ENCODE measurements around a stretch of chr14.

DNA sequence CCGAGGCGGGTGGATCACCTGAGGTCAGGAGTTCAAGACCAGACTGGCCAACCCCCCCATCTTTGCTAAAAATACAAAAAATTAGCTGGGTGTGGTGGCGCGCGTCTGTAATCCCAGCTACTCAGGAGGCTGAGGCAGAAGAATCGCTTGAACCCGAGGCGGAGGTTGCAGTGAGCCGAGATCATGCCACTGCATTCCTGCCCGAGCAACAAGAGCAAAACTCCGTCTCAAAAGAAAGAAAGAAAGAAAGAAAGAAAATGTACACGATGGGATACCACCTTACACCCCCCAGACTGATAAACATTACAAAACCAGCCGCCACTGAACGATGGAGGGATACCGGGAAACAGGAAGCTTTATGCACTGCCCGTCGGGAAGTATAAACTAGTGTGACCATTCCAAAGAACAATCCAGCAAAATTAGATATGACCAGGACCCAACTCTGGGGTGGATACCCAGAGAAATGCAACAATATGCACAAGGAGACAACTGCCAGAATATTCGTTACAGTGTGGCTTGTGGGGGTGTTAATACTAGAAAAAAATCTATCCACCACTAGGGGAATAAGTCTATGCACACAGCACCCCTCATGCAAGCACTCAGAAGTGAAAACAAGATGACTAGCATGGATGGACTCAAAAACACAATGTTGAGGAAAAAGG, 932 bp downstream of the ABCD4 start:
- PRO-cap: bidirectional peak, plus-strand start at position 602 of the sequence, minus-strand start at position 499 of the sequence

DNA sequence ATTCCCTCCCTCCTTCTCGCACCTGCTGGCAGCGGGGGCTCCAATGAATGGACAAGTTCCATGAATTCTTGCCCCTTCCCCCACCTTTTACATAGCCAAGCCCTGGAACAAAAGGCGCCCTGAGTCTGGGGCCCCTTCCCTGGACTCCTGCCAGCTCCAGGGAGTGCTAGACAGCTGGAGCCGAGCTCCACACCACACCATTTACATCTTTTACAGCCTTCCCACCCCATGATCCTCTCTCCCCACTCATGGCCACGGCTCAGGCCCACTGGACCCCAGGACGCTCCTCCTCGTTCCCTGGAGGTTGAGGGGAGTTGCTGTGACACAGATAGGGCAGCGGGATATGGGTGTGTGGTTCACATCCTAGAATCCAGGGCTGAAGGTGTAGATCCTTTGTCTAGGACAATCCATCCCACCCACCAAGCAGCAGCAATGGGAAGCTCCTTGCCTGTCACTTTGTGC, 21.7 kb upstream of the VRTN start:
- PRO-cap: no peak

DNA sequence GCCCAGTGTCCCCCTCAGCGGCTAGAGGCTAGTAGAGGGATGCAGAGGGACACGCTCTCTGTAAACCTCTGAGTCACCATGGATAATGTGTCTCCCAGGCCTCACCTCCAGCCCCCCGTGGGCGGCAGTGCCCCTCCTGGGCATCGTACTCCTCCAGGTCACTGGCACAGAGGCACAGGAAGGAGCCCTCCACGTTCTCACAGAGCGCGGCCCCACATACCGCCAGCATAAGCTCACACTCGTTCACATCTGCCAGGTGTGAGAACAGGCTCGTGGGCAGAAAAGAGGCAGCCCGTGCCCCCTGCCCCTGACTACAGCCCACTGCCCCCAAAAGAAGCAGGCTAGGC, 12.4 kb downstream of the ISCA2 start:
- PRO-cap: bidirectional peak, plus-strand start at position 228 of the sequence, minus-strand start at position 218 of the sequence

GRCh38 chr14:74571369-74572219, 40.4 kb downstream of the LTBP2 start:
- PRO-cap: no peak

GRCh38 chr14:74883753-74884542, 2.2 kb downstream of the DLST start:
- PRO-cap: no peak

DNA sequence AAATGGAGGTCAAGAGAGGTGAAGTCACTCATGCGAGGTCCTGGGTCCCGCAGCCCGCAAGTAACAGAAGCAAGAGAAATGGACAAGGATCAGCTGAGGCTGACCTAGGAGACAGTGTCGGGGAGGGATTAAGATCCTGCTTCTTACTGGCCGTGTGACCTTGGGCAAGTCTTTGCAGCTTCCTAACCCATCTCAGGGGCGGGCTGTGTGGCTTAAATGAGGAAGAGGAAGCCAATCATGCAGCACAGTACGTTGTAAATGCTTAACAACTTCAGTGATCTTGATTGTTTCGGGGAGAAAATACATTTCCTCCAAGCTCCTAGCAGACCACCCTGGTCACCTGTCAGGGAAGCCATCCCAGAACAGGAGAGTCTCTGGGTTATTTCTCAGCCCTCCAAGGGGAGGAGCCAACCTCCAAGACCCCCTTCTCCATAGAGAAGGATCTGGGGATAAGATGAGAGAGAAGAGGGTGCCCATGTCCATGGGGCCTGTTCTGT, 7.2 kb upstream of the PGF start:
- PRO-cap: no peak

DNA sequence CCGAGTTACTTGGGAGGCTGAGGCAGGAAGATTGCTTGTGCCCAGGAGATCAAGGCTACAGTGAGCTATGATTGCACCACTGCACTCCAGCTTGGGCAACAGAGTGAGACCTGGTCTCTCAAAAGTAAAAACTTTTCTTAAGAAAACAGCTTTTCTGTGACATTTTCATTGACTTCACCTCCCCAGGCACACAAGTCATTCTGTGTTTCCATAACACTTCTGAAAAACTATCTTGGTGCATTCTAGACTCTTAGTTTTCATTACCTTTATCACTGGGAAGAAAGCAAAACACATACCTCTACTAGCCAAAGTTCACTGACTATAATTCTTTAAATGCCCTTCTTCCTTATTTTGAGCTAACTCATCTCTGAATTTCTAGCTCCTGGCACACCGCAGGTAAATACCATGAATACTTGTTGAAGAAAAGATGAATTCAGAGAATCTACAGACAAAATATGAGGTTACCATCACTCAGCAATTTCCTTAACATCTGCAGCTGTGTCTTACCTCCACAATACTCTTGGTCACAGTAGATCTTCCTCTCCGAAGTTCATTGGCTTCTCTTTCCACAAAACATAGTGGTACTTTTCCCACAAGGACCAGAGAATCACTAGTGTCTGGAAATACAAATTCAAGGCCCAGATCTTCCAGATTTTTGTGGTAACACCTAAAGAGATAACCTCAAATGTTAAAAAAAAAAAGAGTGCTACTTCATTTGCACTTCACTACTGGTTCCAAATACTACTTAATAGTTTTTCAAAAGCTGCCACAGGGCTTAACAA, 21.0 kb downstream of the MLH3 start:
- PRO-cap: no peak

GRCh38 chr14:75234516-75234916, 44.1 kb upstream of the FOS start:
- PRO-cap: no peak

- PRO-cap: bidirectional peak, plus-strand start at chr14:75277255, minus-strand start at chr14:75277092
These were observed 1.9 kb upstream of the FOS start for GRCh38 chr14:75276662-75277182.

GRCh38 chr14:75279235-75279761, 670 bp downstream of the FOS start:
- PRO-cap: no peak

- PRO-cap: no peak
These were observed 6.7 kb downstream of the FOS start for GRCh38 chr14:75285393-75285752.

- PRO-cap: bidirectional peak, plus-strand start at chr14:75294404, minus-strand start at chr14:75294151; unidirectional peak, minus-strand start at chr14:75294906
These were observed 15.8 kb downstream of the FOS start for GRCh38 chr14:75294243-75295036.

- PRO-cap: no peak
These were observed 60.5 kb downstream of the FOS start for GRCh38 chr14:75339010-75339610.

- PRO-cap: no peak
These were observed 1.2 kb upstream of the JDP2 start for GRCh38 chr14:75426338-75427364.

- PRO-cap: no peak
These were observed 31.5 kb downstream of the FLVCR2 start for GRCh38 chr14:75609749-75610558.

- PRO-cap: no peak
These were observed 35.9 kb downstream of the FLVCR2 start for GRCh38 chr14:75614242-75614740.

- PRO-cap: no peak
These were observed 148.9 kb downstream of the TGFB3 start for GRCh38 chr14:75832589-75833528.

GRCh38 chr14:75911856-75912544, 69.8 kb downstream of the TGFB3 start:
- PRO-cap: no peak

DNA sequence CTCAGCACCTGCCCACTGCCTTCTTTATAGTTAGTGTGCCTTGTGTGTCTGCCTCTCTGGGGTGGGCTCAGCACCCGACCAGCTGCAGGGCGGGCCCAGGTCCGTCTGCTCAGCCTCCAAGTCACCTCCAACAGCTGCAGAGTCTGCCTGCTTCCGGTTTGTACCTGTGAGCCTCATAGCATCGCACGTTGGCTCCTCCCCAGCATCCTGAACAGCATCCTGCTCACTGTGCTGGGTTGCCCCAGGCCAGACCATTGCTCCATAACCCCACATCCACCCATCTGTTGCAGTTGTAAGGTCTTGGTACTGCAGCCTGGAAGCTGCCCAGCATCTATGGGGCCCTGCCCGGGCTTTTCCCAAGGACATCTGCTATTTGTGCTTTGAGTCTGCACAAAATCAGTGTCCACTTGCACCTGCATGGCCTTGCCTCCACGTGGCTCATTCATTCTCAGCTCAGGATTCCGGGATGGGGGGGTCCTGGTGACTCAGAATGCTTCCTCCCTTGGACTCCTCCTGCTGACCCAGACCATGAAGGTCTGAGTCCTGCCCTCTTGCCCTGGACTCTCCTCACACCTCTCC, 3.4 kb downstream of the TGFB3 start:
- PRO-cap: no peak

GRCh38 chr14:75997905-75998619, 12.5 kb downstream of the IFT43 start:
- PRO-cap: no peak

Measured in REH cell (cell line).